Measurements from ENCODE around the gene COL15A1.

DNA sequence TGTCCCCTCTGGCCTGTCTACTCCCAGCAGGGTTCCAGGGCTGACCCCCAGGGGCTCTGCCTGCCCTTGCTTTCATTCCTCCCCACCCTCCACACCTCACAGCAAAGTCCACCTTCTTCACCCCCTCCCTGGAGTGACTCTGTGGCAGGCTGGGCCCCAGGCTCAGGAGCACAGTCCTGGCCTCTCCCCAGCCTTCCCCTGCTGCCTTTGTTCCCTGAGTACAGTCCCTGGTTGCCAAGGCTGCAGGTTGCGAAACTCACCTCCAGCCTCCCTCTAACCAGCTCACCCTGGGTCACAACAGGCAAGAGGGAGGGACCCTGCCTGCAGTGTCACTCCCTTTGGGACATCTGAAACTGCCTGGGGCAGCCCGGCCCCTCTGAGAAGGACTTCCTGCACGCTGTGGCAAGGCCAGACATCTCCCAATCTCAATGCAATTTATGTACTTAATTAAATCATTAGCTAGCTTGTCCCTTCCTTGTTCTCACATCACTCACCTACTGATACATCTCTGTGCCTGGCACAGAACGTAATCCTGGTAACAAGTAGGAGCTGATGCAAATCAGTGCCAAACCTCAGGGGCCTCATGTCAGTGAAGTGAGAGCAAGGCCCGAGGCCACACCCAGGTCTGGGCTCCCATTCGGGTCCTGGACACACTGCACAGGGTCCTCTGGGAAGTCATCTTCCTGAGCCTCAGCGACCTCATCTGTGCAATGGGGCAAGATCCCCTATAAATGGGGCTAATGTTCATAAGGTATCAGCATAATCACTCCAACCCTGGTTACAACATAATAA lies 27.3 kb upstream of the TRIM14 start:
- PRO-cap, result bidirectional peak, plus-strand start at position 379 of the sequence, minus-strand start at position 209 of the sequence
- RAMPAGE, long total RNA, 2 experiments, result no peak in any of the 2 experiments

GRCh38 chr9:98172523-98173285 lies 19.7 kb downstream of the CORO2A start:
- PRO-cap, result no peak
- RAMPAGE, long total RNA, 2 experiments, result no peak in any of the 2 experiments

- PRO-cap, result no peak
- RAMPAGE, long total RNA, 2 experiments, result no peak in any of the 2 experiments
Observed at GRCh38 chr9:98181690-98182604, 10.5 kb downstream of the CORO2A start.

DNA sequence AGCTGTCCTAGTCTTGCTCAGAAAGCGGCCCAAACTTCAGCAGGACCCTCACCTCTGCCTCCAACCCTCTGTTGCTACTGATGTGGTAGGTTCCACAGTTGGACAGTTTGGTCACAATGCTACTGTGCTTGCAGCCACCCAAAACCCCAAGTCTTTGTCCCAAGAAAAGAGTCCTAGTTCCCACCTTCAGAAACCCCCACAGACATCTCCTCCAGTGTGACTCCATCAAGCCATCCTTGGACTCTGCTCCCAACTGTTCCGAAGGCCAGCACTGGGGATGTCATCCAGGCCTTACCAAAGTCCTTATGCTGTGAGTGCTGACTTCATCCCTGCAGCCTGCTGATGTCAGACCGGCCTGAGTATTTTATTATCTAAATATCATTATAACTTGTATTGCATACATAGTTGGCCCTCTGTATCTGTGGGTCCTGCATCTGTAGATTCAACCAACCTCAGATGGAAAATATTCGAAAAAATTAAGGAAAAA lies 9.3 kb downstream of the CORO2A start:
- PRO-cap, result no peak
- RAMPAGE, long total RNA, 2 experiments, result no peak in any of the 2 experiments

GRCh38 chr9:98218726-98219657 lies 26.6 kb upstream of the CORO2A start:
- PRO-cap, result no peak
- RAMPAGE, long total RNA, 2 experiments, result no peak in any of the 2 experiments

GRCh38 chr9:98880489-98881069 lies 63.1 kb upstream of the COL15A1 start:
- PRO-cap, result no peak
- RAMPAGE, long total RNA, 2 experiments, result no peak in any of the 2 experiments

DNA sequence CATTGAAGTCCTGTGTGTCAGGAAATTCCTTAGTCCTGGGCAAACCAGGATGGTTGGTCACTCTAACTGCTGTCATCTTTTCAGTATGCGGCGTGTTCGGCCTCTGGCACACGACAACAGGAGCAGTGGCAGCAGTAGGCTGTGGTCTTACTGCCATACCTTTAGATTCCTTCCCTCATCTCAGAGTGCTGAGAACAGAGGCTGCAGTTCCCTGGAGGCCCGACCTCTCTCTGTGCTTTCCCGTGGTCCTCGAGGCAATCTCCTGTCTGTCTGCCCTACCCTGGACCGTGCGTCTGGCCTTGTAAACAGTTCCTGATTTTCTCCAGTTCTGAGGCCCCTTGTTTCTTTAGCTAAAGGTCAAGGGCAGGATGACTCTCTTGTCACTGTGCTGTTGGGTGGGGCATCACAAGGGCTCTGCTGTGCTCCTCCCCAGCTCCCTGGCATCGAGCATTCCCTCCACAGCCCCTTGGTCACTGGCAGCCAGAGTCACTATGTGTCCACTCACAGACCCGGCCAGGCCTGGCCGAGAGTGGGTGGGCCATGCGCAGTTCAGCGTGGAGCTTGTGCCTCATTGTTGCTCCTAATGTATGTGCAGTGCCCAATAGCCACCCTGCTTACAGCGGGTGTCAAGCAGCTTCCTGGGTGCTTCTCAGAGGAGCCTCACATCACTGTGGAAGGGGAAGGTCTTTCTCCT lies 18.5 kb upstream of the COL15A1 start:
- PRO-cap, result no peak
- RAMPAGE, long total RNA, 2 experiments, result no peak in any of the 2 experiments

GRCh38 chr9:98940111-98940409 lies 3.6 kb upstream of the COL15A1 start:
- PRO-cap, result no peak
- RAMPAGE, long total RNA, 2 experiments, result no peak in any of the 2 experiments

DNA sequence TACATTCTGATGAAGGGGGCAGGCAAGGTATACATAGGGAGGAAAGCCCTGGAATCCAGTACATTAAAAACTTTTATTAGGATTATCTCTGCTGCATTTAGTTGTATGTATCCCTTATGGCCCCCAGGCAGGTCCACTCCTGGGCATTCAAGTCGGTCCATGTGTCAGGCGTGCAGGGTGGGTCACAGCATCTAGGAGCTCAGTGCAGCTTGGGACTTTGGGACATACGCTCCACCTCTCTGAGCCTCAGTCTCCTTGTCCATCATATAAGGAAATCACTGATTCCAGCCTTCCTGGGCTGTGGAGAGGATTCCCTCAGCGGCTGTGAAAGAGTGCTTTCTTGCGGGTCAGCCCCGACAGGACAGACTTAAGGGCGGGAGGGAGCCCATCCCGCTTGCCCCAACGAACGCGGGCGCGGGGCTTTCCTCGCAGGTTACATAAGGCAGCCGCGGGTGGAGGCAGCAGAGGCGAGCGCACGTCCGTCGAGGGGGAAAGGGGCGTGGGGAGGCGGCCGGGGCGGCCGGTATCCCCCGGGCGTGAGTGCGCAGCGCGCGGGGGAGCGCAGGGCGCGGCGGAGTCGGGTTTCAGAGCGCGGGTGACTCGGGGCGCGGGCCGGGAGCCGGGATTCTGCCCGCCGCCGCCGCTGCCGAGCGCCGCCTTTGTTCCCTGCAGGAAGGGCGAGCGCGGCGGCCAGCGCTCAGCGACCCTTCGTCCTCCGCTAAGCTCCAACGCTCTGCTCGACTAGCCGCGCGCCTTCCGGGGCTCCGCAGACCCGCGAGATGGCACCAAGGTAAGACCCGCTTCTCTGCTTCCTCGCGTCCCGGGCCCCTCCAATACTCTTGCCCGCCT lies at the start of gene COL15A1:
TSS of gene COL15A1 (plus strand) at position 625 of the 849 bp plus-strand sequence.
- PRO-cap, result bidirectional peak, plus-strand start at position 587 of the sequence, minus-strand start at position 499 of the sequence
- RAMPAGE, long total RNA, 2 experiments, result no peak in any of the 2 experiments

- PRO-cap, result no peak
- RAMPAGE, long total RNA, 2 experiments, result no peak in any of the 2 experiments
Observed at GRCh38 chr9:99013514-99014052, 69.9 kb downstream of the COL15A1 start.

DNA sequence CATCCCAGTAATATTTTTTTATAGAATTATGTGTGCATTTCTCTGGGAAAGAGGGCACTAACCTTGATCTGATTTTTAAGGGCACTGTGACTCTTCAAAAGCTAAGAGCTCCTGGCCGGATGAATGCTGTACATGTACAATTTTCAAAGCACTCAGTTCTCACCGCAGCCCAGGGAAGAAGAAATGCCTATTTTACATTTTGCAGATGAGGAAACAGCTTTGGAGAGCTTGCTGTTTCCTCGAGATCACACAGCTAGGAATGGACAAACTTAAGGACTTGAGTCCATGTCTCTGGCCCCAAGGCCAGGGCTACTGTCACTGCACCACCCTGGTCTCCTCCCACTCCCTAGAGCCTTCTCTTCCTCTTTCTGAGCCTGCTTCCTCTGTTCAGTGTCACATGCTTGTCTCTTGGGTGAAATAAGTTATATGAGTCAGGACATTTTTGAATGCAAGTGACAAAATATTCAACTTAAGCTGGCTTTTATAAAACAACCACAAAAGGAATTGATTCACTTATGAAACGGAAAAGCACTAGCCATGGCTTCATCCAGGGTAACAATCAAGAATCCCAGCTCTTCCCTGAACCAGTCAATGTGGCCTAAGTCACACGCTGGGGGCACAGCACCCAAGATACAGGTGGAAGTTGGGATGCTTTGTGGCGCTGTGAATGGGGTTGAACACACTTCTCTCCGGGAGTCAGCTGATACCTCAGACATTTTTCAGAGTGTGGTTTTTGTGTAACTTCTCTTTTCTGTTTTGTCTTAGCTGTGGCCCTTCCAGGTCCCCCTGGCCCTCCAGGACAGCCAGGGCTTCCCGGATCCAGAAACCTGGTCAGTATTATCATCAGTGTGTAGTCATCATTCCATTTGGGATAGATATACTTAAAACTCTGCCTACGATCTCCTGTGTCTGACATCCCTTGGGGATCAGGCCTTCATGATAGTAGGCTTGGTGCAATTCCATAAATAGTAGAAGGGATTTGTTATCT lies 45.5 kb upstream of the TGFBR1 start:
- PRO-cap, result no peak
- RAMPAGE, long total RNA, 2 experiments, result no peak in any of the 2 experiments

DNA sequence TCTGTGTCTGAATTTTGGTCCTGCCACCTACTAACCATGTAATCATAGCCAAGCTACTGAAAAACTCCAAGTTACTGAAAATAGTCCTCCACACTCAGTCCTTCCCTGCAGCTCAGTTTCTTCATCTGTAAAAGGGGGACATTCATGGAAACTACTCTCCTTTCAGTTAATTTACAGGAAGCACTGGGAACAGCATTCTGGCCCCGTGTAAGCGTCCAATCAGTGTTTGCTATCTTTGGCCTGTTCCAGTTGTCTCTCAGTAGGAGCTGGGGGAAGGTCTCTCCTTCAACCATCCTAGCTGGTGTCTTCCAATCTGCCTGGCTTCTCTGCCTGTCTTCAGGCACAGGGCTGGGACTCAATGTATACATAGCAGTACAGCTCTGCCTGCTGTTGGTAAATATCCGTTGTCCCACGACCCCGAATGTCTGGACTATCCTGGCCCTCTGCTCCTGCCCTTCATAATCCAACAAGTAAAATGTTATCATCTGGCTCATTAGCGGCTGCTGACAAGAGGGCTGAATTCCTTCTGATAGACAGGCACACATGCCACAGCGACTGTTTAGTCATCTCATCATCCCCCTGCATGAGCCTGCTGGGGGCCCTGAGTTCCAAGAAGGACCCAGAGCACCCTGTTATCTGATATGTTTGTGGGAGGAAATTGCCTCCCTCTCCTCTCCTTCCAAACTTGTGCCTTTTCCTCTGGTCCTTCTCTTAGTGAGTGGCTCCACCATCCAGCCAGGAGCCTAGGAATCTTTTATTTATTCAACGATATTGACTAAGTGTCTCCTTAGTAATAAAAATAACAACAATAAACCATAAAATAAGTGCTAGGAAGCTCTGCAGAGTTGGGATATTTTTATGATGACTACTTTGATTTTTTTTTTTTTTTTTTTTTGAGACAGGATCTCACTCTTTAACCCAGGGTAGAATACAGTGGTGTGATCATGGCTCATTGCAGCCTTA lies 29.6 kb upstream of the TGFBR1 start:
- PRO-cap, result no peak
- RAMPAGE, long total RNA, 2 experiments, result no peak in any of the 2 experiments

GRCh38 chr9:99146243-99146967 lies 41.5 kb downstream of the TGFBR1 start:
- PRO-cap, result no peak
- RAMPAGE, long total RNA, 2 experiments, result no peak in any of the 2 experiments

- PRO-cap, result no peak
- RAMPAGE, long total RNA, 2 experiments, result no peak in any of the 2 experiments
Observed at GRCh38 chr9:99357410-99358055, 135.5 kb downstream of the SEC61B start.

GRCh38 chr9:99359155-99359920 lies 137.3 kb downstream of the SEC61B start:
- PRO-cap, result no peak
- RAMPAGE, long total RNA, 2 experiments, result no peak in any of the 2 experiments

DNA sequence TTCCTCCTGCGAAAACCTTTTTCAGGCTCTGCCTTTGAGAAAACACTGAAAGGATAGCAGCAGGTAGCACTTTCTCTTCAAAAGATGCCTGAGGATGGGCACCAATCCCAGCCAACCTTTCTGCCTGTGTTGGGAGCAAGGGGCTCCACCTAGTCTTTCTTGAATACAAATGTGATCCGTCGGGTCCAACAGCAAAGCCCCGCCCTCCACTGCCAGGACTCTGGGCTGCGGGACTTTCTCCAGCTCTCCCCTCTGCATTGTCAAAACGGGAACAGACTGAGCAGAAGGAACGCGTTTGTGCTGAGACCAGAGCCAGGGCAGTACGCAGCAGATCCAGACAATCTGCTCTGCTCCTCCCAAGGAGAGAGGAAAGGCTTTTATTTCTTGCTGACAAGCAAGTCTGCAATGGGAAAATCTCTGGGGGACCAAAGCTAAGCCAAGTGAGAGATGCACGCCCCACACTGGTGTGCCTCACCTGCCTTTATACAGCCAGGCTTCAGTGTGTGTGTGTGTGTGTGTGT lies 139.8 kb downstream of the SEC61B start:
- PRO-cap, result no peak
- RAMPAGE, long total RNA, 2 experiments, result no peak in any of the 2 experiments

DNA sequence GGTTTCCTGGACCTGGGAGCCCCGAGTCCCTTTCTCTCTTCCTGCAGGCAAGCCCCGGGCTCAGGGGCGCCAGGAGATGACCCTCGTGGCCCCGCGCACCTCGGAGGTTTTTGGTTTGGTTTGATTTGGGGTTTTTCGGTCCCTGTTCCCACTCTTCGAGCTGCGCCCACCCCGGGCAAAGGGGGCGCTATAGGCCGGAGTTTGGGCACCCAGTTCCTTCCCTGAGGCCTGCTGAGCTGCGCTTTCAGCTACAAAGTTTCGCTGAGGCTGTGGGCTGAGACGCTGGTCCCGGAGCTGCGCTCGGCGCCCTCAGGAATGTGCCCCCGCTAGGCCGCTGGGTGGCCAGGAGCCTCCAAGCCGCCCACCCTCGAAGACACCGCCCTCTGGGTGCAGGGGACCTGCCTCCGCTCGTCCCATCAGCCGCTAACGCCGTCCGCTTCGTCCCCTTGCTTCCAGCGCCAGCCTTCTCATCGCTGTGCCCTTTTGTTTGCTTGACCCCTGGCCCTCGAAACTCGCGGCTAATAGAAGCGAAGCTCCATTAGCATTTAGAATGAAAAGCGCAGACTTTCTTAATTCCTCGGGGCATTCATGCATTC lies 3.0 kb downstream of the NR4A3 start:
- PRO-cap, result no peak
- RAMPAGE, long total RNA, 2 experiments, result no peak in any of the 2 experiments

DNA sequence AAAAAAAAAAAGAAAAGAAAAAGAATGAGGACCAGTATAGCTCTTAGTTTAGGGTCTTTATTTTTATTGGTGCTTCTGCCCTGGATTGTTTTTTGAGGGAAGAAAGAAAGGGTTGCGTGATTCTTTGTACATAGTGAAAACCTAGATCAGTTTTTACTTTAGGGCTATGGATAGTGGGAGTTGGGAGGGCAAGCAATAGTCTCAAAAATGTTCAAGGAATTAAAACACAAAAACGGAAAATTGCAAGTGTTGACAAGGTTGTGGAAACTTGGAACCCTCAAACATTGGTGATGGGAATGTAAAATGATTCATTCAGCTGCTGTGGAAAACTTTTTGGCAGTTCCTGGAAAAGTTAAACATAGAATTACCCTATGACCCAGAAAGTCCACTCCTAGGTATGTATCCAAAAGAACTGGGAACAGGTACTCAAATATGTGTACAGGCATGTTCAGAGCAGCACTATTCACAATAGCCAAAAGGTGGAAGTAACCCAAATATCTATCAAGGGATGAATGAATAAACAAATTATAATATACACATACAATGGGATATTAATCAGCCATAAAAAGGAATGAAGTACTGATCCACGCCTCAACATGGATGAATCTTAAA lies 1.2 kb upstream of the MSANTD3 start:
- PRO-cap, result no peak
- RAMPAGE, long total RNA, 2 experiments, result no peak in any of the 2 experiments

- PRO-cap, result no peak
- RAMPAGE, long total RNA, 2 experiments, result no peak in any of the 2 experiments
Observed at GRCh38 chr9:101404876-101405516, 6.3 kb downstream of the ZNF189 start.

GRCh38 chr9:101418360-101418995 lies 17.1 kb downstream of the ALDOB start:
- PRO-cap, result no peak
- RAMPAGE, long total RNA, 2 experiments, result no peak in any of the 2 experiments

Measured in breast epithelium (tissue), 2 donors.